Right atrium auricular region (tissue), 2 donors: ENCODE measurements around a stretch of chr11.

GRCh38 chr11:120929464-120929890 is 94.4 kb upstream of the TBCEL start:
- PRO-cap: unidirectional peak, minus-strand start at chr11:120929677
- RAMPAGE, long total RNA, 2 experiments: no peak in any of the 2 experiments

GRCh38 chr11:121024370-121025512 is 839 bp downstream of the TBCEL start:
- PRO-cap: bidirectional peak, plus-strand start at chr11:121025254, minus-strand start at chr11:121025131
- RAMPAGE, long total RNA, 2 experiments: no peak in any of the 2 experiments

DNA sequence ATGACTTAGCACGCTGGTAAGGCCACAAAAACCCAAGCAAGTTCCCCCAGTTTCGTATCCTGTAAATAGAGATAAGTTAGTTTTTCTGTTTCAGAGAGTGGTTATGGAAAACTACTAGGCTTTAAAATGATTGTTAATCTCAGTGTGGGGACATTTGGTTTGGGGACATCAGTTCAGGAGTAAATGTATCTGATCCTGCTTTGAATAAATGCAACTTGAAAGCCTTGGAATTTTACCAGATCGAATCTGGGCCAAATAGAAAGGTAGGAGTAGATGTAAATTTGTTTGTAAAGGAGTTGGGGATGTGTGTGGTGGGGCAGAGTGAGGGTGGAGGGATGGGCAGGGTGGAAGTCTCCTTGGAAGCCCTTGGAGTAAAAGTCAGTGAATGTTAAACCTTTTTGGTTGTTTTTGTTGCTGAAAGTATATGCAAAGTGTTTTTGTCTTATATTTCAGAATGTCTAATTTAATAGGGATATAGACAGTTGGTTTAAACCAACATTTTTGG is 12.2 kb downstream of the TBCEL start:
- PRO-cap: no peak
- RAMPAGE, long total RNA, 2 experiments: no peak in any of the 2 experiments

- PRO-cap: no peak
- RAMPAGE, long total RNA, 2 experiments: no peak in any of the 2 experiments
These were observed 9.3 kb upstream of the TECTA start for GRCh38 chr11:121091617-121092250.

DNA sequence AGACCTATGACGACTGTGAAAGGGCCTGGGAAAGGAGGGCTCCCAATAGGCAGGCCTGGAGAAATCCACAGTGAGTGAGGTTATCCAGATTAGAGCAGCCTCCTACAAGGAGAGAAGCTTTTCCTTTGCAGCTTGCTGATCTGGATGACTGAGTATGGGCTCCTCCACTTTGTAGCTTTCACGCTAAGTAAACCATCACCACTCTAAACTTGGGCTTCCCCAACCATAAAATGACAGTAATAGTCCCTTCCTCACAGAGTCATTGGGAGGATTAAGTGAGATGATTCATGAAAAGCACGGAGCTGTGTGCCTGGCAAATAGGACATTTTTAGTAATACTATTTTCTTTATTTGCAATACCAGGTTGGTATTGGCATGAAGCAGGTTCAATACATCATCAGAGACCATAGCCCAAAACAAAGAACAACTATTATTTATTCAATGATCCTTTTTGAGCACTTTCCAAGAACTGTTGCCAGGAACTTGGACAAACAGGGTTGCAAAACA is 65.2 kb downstream of the SC5D start:
- PRO-cap: no peak
- RAMPAGE, long total RNA, 2 experiments: no peak in any of the 2 experiments

DNA sequence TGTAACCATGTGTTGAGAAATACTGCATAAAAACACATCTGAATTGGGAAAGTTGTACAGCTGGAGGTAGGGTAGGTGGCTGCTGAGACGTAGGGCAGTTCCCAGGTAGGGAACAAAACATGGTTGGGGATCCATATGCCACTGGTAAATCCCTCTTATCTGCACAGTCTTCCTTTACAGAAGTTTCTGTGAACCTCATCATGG is 66.3 kb downstream of the SC5D start:
- PRO-cap: no peak
- RAMPAGE, long total RNA, 2 experiments: no peak in any of the 2 experiments

- PRO-cap: no peak
- RAMPAGE, long total RNA, 2 experiments: no peak in any of the 2 experiments
These were observed 29.4 kb upstream of the SORL1 start for GRCh38 chr11:121422552-121423195.

GRCh38 chr11:121452627-121453023 is 511 bp downstream of the SORL1 start:
- PRO-cap: no peak
- RAMPAGE, long total RNA, 2 experiments: no peak in any of the 2 experiments

- PRO-cap: no peak
- RAMPAGE, long total RNA, 2 experiments: no peak in any of the 2 experiments
These were observed 7.4 kb downstream of the SORL1 start for GRCh38 chr11:121459398-121460109.

GRCh38 chr11:121463275-121463530 is 11.1 kb downstream of the SORL1 start:
- PRO-cap: no peak
- RAMPAGE, long total RNA, 2 experiments: no peak in any of the 2 experiments

- PRO-cap: no peak
- RAMPAGE, long total RNA, 2 experiments: no peak in any of the 2 experiments
These were observed 26.7 kb downstream of the SORL1 start for GRCh38 chr11:121478702-121479313.

DNA sequence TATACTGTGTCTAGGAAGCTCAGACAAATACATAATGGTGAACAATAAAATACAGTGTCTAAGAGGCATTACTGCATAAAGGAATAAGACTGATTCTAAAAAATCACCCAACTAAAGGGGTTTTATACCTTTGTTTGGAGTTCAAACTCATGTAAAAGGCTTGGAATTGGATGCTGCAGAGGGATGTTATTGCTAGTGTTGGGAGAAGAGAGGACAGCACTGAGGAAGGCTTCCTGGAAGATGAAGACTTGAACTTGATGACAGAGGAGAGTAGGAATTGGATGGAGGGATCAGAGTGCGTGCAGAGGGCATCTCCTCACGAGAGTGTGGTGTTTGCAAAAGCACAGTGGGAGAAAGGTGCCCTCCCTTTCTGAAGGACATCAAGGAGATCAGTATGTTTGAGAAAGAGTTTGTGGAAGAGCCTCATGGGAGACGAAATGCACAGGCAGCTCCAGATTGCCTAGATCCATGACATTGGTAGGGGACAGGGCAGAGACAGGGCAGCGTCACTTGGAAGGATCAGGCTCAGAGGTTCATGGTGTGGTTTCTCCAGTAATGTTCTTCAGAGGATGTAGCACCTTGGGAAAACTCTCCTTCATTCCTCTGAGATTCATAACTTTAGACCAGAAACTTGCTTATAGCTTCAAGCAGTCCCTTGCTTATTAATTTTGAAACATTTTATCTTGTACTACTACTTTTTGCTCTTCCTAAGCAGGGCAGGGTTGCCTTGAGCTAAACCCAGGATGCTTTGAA is 44.0 kb downstream of the SORL1 start:
- PRO-cap: no peak
- RAMPAGE, long total RNA, 2 experiments: no peak in any of the 2 experiments

DNA sequence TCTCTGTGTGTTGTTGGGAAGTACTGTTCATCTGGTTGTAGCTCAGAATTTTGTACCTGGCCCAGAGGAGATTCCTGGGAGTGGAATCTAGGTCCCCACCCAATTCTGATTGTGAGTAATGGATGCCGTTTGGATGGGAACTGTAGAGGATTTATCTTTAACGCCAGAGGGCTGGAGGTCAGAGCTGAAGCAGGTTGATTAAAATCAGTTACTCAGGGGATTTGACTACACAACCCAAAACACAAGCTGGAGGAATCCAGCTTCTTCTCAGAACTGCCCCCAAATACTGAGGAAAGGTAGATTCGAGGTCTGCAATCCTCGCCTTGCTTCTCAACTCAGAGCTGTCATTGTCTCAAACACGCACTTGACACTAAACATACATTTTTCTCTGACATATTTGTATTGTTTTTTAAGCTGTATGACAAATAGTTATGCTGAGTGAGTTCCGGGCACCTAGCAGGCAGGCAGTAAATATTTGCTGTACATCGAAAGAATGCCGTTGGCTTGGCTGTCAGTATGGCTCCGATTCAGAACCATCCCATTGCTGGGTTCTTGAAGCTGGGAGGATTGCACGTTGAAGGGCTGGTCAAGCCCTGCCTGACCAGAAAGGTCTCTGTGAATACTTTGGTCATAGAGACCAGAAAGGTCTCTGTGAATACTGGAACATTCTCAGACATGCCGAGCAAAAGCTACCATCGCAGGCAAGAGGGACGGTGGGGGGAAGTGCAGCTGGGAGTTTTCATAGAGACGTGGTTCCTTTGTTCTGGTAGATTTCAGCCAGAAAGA is 202.6 kb downstream of the SORL1 start:
- PRO-cap: no peak
- RAMPAGE, long total RNA, 2 experiments: no peak in any of the 2 experiments

- PRO-cap: no peak
- RAMPAGE, long total RNA, 2 experiments: no peak in any of the 2 experiments
These were observed 289.0 kb downstream of the BLID start for GRCh38 chr11:121827145-121827345.

- PRO-cap: no peak
- RAMPAGE, long total RNA, 2 experiments: no peak in any of the 2 experiments
These were observed 18.4 kb downstream of the BLID start for GRCh38 chr11:122097343-122098219.

DNA sequence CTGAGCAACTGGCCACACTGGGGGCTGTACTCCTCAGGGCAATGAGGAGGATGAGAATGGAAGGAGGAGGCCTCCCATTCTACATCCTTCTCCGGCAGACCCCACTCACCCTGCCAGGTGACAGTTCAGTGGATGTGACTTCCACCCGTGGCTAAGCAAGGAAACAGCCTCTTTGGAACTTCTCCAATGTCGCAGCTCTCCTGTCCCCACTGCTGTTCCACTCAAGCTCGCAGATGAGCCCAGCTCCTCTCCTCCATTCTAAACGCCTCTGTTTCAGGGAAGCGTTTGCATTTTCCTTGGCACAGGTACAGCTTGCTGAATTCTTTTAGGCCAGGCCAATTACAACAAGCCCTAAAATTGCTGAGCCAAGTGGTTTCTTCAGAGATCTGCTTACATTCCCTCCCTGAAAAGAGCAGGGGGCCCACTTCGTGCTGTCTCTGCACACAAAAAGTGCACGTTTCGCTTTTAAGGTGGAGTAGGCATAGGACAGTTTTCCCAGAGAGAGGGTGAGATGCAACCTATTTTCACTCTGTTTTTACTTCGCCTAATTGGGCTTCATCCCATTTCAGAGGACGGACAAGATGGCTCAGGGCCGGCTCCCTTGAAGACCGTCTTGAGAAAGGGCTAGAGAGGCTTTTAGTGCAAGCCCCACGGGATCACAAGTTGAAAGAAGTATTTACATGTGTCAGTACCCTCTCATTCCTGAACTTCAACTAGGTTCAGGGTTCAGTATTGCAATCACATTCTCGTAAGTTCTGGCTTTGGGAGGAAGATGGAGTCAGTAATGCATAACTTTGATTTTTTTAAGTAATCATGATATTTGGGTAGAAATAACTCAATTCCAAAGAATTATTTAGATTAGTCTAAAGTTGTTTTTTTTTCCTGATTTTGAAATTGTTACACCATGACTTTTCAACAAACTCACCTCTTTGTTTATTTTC is 91.6 kb upstream of the BLID start:
- PRO-cap: no peak
- RAMPAGE, long total RNA, 2 experiments: no peak in any of the 2 experiments

- PRO-cap: no peak
- RAMPAGE, long total RNA, 2 experiments: no peak in any of the 2 experiments
These were observed 95.8 kb upstream of the UBASH3B start for GRCh38 chr11:122559671-122560117.

DNA sequence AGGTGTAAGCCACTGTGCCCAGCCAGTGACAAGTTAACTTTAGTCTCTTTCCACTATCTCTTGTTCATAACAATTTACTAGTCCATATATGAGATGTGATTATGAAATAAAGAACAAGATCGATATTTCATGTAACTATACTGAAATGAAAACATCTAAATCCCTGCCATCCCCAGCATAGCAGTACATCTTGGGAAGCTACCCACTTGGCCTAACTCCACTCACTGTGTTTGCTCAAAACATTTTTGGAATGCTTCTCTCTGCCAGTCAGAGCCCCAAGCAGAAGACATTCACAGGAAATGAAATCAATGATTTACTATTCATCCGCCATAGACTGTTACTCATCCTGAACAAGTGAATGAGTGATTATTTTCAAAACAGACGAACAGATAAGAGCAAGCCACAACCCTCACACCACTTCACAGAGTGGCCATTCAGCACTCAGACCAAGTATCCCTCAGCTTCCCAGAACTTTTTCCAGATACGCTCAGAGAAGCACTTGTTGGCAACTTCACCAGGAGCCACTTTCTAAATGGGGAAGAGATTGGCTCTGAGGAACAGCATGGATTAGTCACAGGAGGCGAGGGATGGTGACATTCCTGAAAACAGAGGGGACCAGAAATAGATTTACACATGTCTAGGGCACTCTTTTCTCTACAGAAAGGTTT is 13.1 kb upstream of the UBASH3B start:
- PRO-cap: unidirectional peak, plus-strand start at position 419 of the sequence
- RAMPAGE, long total RNA, 2 experiments: no peak in any of the 2 experiments

DNA sequence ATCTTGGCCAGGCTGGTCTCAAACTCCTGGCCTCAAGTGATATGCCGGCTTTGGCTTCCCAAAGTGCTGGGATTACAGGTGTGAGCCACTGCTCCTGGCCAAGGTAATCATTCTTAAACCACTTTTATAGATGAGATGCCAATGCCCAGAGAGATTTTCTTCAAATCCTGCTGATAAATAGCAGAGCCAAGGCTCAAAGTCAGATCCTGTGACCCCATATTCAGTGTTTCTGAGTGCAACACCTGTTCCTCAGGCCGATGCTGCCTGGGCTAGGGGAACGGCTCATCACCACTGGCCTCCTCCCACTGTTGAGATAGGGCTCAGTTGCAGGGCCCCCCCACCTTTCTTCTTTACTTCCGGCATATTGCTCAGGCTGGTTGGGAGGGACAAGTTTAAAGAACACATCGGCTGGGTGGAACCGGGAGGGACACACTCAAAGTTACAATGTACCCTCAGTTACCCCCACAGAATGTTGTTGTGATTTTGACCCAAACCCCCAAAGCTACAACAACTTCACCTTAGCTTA is 88.3 kb upstream of the CRTAM start:
- PRO-cap: no peak
- RAMPAGE, long total RNA, 2 experiments: no peak in any of the 2 experiments

DNA sequence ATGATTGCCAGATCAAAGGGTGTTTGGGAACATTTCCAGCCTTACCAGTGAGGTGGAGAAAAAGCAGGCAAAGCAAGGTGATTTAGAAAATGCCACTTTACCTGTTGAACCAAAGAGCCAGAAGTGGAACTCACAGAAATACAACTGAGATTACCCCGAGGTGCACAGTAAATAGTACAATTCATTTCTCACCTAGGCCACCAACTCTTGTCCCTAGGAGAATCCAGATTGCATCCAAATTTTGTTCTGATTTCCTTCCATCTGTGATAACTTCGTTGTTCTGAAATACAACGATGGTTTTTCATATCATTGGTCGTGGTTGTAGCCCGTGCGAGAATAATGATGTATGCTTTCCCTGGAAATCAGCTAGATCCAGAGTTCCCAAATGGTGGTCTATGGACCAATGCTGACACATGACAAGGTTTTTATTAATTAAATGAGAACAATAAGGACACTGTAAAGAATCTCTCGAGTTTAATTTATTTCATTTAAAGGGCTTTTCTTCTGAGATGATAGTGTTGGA is 21.8 kb upstream of the BSX start:
- PRO-cap: no peak
- RAMPAGE, long total RNA, 2 experiments: no peak in any of the 2 experiments